Left lung (tissue), 1 donor: ENCODE measurements around a stretch of chr2.

DNA sequence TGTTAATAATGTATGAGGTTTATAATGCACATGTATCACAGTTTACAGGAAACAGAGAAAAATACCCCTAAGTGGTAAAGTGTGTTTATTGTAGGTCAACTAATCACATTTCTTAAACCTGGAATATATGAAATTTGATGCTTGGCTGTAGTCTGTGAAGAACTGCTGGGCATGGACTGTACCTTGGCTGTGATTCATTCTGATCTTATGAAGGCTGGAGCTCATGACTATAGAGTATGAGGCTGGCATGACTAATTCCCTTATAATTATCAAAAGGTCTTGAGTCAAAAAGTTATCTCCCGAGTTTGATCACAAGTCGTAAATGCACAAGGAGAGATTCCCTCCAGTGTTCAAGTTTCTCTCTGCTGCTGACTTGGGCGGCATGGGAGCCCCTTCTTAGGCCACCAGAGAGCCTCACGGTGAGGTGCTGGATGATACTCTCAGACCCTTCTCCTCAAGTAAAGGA, 134.4 kb upstream of the RND3 start:
- PRO-cap: no peak

- PRO-cap: no peak
Observed at GRCh38 chr2:151290068-151290598, 665 bp upstream of the NMI start.

GRCh38 chr2:151637125-151637880, 97.0 kb downstream of the NEB start:
- PRO-cap: no peak

- PRO-cap: no peak
Observed at GRCh38 chr2:152402143-152402565, 67.2 kb downstream of the FMNL2 start.

- PRO-cap: bidirectional peak, plus-strand start at chr2:152407533, minus-strand start at chr2:152407428
Observed at GRCh38 chr2:152407274-152407899, 72.4 kb downstream of the FMNL2 start.

- PRO-cap: no peak
Observed at GRCh38 chr2:152576540-152577478, 140.5 kb downstream of the PRPF40A start.

GRCh38 chr2:152619350-152619947, 97.8 kb downstream of the PRPF40A start:
- PRO-cap: no peak

DNA sequence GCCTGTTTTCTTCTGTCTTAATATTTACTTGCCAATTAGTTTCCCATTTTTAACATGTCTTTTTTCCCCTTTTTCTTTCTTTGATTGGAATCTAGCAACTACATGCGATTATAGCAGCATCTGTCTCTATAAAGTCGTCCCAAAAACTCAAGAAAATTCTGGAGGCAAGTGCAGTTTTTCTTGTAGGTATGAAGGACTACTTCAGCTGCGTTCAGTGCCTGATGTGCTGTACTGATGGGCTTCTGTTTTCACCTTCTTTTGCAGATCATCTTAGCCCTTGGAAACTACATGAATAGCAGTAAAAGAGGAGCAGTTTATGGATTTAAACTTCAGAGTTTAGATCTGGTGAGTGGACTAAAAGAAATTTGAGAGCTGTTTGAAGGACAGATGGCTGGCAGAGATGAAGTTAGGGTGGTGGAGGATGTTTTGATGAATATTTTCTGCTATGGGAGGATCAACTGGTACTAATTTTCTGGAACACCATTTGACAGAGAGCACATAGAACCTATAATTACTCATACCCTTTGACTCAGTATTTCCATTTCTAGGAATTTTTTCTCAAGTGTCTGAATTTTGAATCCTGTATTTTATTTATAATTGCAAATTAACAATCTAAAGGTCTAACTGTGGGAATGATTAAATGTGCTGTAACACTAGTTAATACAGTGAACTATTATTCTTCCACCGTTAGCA, 87.6 kb downstream of the PRPF40A start:
- PRO-cap: no peak

DNA sequence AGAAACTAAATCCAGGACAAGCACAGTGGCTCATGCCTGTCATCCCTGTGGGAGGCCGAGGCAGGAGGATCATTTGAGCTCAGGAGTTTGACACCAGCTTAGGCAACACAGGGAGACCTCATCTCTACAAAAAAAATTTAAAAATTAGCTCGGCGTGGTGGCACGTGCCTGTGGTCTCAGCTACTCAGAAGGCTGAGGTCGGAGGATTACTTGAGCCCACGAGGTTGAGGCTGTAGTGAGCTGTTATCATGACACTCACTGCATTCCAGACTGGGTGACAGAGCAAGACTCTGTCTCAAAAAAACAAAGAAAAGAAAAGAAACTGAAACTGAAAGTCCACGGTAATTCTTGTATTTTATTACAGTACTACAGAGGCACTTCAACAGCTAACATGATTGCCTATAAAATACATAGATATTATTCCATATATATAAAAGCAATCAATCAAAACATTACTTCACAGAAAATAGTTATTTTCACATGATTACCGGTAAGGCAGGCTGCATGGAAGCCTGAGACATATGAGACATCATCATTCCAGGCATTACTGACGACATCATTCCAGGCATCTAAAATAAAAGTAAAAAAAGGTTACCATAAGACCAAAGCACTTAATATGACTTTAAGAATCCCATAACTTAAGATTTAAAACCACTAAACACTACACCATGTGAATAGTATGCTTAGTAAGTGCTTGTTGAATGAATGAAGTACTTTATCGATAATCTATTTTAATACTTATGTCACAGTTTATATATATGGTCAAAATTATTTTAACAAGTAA, 23.0 kb downstream of the PRPF40A start:
- PRO-cap: no peak

DNA sequence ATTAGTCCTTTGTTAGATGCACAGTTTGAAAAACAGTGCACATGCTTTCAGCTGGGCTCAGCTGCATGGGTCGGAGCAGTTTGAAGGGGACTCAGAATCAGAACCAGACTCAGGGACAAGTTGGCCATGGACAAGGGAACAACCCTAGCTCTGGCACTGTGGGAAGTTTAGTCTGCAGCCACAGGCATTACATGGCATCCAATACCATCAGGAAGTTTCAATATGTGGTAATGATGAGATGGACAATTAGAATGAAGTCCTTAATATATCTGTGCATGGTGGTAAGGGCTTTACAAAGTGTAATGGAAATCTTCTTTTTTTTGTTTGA, 121.4 kb downstream of the ARL6IP6 start:
- PRO-cap: no peak

DNA sequence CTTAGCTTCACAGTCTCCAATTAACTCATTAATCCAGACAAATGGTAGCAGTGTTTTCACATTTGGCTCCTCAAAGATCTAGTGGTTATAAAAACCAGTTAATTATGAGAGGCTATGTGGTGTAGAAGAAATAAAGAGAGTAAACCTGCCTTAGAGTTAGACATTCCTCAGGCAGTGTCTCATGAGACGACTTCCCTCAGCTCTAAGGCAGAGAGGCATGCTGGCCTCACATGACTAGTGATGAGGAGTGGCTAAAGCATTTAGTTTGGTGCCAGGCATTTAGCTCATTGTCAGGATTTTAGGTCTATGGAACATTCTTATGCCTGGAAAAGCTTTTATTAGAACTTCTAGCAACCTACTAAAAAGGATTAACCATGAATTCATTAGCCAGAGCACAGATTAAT, 90.3 kb downstream of the RPRM start:
- PRO-cap: no peak

DNA sequence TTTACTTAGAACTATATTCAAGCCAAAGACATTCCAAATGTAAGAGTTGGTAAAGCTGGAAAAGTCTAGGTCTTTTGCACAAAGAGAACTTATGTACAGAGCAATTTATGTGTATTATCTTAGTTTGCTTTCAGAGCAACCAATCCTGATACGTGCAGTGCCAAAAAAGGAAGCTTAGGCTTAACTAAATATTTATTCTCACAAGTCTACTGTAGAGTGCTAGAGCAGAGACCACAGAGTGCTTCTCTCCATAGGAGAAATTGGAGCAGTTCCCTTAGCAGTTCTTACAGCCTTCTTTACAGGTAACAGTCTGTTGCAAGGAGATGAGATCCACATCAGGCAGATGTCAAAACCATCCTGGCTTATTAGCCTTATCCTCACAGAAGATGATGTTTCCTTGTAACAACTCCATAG, 250.8 kb upstream of the KCNJ3 start:
- PRO-cap: no peak

GRCh38 chr2:154449815-154450403, 248.6 kb upstream of the KCNJ3 start:
- PRO-cap: no peak

- PRO-cap: no peak
Observed at GRCh38 chr2:154791387-154791958, 93.0 kb downstream of the KCNJ3 start.

GRCh38 chr2:155472119-155472479, 773.6 kb downstream of the KCNJ3 start:
- PRO-cap: no peak

DNA sequence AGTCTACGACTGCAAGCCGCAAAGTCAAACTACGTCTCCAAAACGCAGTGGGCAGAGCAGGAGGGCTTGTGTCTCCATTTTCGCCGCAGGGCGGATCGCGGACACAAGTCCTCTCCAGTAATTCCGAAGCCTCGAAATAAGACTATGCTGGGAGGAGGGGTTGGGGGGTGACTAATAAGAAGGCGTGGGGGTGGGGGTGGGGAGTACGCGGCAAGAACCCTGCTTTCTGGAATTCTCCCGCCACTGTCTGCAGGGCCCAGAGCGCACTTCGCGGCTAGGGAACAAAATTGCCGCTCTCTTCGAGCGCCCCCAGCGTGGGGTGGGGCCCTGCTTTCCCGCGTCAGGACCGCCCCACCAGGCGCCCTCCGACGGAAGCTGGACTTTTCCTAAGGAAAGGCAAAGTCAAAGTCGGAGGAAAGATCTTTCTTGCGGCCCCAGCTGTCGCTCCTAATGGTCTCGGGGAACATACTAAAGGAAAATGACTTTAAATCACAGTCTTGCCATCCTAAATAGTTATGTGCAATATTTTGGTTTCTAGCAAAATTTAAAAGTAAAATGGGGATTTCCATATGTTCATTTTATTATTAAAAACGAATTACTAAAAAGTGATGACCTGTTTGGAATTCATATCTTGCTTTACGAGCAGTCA, 11.9 kb downstream of the NR4A2 start:
- PRO-cap: bidirectional peak, plus-strand start at position 243 of the sequence, minus-strand start at position 289 of the sequence

- PRO-cap: no peak
Observed at GRCh38 chr2:156321473-156321975, 11.0 kb downstream of the NR4A2 start.

DNA sequence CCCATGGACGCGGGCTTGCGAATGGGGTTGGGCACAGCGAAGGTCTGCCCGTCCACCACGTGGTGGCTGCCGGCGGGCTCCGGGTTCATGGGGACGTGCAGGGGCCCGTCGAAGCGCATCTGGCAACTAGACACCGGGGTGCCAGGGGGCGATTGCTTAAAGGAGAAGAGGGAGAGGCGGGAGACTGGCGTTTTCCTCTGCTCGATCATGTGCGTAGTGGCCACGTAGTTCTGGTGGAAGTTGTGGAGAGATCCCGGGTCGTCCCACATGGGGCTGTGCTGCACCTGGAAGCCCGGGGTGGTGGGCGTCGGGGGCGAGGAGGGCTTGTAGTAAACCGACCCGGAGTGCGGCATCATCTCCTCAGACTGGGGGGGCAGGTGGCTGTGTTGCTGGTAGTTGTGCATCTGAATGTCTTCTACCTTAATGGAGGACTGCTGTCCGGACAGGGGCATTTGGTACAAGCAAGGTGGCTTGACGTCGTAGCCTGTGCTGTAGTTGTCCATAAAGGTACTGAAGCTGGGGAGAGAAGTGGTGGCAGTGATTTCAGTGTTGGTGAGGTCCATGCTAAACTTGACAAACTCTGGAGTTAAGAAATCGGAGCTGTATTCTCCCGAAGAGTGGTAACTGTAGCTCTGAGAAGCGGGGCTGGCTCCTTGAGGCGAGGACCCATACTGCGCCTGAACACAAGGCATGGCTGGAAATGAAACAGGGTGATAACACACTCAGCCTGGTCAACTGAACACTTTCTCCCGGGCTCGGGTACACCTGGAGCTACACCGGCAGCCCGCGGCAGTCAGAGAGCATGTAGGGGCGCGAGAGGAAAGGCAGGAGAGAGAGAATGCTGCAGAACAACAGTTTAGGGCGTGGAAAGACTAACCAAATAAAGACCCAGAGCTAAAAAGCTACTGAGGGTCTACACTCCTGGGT, 2.8 kb downstream of the NR4A2 start:
- PRO-cap: no peak

DNA sequence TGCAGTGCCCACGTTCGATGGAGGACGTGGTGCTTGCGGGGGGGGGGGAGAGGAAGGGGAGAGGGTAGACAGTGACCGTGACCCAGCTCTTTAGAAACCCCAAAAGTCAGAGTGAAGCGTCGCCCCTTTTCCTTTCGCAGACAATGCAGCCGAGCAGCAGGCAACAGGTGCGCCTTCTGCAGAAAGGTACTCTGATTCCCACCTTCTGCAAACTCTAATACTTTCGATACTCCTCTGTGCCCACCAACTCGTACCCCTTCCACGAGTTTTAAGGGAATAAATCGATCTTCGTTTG, 872 bp upstream of the NR4A2 start:
- PRO-cap: no peak

GRCh38 chr2:156333741-156334708, 1.5 kb upstream of the NR4A2 start:
- PRO-cap: bidirectional peak, plus-strand start at chr2:156333946, minus-strand start at chr2:156333933; bidirectional peak, plus-strand start at chr2:156334438, minus-strand start at chr2:156334390; bidirectional peak, plus-strand start at chr2:156334856, minus-strand start at chr2:156334655